Placental pericyte (primary cell): ENCODE data around the genes SUMO1, BMPR2, WDR12, CYP20A1 and ABI2.

DNA sequence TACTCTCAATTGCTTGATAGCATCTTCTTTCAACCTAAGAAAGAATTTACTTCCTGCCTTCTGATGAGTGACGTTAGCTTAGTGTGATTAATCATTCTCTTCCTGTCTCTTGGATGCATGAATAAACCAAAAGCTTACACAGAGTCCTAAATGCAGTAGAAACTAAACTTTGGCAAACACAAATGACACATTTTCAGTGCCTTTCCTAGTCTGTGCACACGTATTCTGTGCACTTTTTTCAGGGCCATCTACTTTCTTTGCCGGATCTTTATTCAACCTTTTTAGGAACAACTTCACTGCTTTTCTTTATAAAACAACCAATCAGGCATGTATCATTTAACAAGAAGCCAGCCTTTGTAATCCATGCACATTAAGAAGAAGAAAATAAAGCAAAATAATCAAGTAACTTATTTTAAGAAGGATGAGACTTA lies 19.1 kb downstream of the TRAK2 start:
- CAGE, long polyA plus RNA, result no peak

DNA sequence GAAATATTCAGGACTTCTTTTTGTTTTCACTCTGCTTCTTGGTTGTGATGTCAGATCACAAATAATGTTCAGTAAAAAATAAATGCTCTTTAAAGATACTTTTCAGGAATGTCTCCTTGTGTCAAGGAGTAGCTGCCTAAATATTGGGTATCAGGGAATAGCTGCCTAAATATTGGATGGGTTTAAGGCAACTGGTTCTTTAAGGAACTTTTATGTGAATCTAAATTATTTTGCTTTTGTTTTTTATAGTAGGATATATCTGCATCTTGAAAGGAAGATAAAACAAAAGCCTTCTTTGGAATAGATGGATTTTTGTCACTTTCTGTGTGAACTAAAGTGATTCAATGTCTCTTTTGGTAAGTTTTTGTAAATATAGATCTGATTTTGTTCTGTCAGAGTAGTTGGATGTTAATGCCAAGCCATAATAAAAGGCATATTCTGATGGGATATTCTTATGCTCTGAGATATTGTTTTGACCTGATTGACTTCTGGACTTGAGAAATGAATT lies 3.0 kb downstream of the STRADB start:
- CAGE, long polyA plus RNA, result no peak

GRCh38 chr2:201964449-201965424 lies 68.9 kb upstream of the FZD7 start:
- CAGE, long polyA plus RNA, result no peak

GRCh38 chr2:201985002-201985903 lies 48.4 kb upstream of the FZD7 start:
- CAGE, long polyA plus RNA, result no peak

- CAGE, long polyA plus RNA, result start-site peak on the minus strand at chr2:202238564-202238579, 167 and 103 reads in 2 replicates
Observed at GRCh38 chr2:202238403-202239041, at the start of gene SUMO1. TSS of gene SUMO1 (minus strand) at chr2:202238597.

GRCh38 chr2:202374932-202375937 lies 892 bp upstream of the BMPR2 start:
- CAGE, long polyA plus RNA, result no peak

- CAGE, long polyA plus RNA, result no peak
Observed at GRCh38 chr2:202375938-202376770, at the start of gene BMPR2. TSS of gene BMPR2 (plus strand) at chr2:202376327.

DNA sequence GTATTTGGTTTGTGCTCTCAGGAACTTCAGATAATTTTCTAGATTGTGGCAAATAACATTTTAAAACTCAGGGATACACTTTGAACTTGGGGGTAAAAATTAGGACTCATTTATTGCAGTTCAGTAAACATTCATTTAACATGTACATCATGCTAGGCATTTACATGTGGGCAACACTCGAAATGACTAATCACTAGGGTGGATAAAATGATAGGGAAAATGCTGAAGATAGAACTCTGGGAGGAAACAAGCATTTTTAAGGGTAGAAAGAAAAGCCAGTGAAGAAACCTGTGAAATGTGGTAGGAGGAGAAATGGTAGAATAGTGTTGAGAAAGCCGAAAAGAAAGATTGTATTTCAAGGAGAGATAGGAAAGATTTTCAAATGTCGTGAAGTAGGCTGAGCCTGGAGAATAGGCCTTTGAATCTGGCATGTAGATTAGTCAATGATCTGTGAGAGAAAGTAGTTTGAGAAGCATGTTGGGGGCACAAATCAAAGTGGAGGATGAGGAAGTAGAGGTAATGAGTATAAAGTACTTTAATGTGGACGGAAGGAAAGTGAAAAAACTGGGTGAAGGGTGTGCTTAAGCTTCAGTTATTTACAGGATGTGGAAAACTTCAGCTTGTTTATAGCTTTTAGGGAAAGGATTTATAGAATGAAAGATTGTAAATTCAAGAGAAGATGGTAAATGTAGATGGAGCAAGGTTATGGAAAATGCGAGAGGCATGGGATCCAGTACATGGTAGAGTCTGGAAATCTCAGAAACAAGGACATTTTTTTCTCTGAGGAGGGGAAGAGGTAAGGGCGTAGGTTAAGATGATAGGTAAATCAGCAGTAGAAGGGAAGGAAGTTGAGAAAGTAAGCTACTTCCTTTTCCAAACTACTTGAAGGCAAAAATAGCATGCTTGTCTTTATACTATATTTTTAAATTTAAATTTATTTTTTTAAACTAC lies 8.1 kb downstream of the FAM117B start:
- CAGE, long polyA plus RNA, result no peak

DNA sequence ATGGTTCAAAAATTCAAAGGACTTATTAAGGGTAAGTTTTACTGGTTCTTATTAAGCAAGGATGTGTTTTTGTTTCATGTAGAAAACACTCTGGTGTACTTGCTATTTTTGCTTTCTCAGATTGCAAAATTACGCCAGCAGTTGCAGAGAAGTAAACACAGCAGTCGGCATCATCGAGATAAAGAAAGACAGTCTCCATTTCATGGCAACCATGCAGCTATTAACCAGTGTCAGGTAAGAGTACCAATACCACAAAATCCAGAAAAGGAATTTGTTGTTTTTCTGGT lies 91.3 kb downstream of the FAM117B start:
- CAGE, long polyA plus RNA, result no peak

GRCh38 chr2:202870663-202871190 lies 839 bp downstream of the ICA1L start:
- CAGE, long polyA plus RNA, result no peak

DNA sequence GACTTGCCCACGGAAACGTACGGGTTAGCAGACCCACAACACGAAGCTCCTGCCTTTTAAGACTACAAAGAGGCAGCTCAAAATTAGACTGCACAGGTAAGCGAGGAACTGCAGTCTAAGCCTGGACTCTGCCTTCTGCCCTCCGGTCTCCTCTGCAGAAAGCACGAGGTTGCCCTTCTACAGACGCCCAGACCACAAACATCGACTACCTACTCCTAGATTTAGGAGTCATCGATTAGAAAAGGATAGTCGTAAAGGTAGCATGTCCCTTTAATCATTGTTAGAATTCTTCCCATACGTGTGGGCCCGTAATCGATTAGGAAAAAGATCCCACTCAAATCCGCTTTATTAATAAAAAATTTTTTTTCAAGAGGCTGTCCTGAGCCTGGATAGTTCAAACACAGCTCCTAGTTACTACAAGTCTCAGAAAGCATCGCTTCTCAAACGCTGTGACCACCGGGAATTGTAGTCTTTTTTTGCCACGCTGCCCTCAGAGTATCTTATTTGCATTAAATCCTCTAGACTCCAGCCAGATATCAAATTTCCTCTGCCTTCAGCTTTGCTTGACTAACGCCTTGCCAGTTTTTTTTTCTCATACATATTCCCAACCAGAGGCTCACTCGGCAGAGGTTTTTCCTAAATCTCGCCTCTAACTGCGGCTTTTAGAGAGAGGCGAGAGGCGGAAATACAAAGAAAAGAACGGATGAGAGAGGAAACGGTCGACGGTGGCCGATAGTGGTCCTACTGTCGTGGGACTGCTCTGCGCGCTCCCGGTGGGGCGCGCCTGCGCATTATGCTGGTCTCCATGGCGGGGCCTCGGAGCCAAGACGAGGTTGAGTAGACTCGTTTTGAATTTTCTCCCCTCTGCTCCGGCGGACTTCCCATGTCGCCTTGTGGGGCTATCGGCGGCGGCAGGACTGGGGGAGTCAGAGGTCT lies at the start of gene WDR12:
Gene WDR12, minus strand, starts transcription at position 181 of the 936 bp plus-strand sequence.
- CAGE, long polyA plus RNA, result no peak

DNA sequence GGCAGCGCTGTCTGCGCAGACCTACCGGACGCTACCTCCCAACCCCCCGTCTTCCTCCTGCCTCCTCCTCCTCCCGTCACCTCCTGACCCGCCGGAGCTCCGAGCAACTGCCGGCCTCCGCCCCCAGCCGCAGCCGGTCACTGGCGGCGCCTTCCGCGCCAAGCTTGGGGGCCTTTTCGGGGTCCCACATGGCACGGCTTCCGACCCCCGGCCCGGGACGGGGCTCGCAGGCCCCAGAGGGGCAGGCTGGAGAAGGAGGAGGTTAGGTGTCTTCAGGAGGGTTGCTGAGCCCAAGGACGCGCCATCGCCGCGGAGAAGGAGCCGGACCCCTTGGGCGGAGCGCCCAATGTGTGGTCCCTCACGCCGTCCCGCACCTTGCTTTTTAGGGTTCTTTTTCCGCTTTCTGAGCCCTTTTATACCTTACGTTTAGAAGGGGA lies 372 bp downstream of the CARF start:
- CAGE, long polyA plus RNA, result no peak

DNA sequence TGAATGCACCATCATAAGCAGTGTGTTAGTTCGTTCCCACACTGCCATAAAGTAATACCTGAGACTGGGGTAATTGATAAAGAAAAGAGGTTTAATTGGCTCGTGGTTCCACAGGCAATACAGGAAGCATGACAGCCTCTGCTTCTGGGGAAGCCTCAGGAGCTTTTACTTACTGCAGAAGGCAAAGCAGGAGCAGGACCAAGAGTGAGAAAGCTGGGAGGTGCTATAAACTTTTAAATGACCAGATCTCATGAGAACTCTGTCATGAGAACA lies 55.8 kb downstream of the NBEAL1 start:
- CAGE, long polyA plus RNA, result no peak

DNA sequence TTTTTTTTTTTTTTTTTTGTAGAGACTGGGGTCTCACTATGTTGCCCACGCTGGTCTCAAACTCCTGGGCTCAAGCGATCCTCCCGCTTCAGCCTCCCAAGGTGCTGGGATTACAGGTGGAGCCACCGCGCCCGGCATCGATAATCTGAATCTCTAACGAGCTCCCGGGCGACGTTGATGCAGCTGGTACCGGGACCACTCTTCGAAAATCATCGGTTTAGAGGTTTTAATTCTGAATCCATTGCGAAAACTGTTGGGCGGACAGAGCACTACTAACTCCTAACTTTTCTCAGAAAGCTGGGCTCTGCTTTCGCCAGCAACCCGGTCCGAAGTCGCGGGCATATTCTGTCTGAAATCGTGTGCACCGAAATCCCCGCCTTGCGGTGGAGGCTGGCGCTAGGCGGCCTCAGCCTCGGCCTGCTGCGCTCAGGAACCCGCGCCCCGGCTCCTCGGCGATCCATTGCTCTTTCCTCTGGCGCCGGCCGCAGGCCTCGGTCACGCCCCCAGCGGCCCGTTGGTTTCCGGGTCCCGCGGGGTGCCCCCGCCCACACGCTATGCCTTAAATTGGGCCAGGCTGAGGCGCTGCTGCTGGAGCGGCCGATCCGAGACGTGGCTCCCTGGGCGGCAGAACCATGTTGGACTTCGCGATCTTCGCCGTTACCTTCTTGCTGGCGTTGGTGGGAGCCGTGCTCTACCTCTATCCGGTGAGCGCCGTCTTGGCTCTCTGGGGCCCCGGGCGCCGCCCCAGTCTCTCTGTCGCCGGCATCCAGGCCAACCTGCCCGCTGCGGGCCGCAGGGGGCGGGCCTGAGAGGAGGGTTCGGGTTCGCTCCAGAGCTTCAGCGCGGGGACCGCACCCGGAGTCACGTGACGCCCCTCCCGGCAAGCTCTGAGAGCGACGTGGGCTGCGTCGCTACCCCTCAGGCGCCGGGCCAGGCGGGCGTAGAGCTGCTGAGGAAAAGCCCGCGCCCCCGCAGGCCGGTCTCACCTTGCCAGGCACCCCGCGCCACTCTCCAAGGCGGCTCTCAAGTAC lies at the start of gene CYP20A1:
Gene CYP20A1, plus strand, starts transcription at position 588 of the 1,031 bp plus-strand sequence.
- CAGE, long polyA plus RNA, result no peak

- CAGE, long polyA plus RNA, result no peak
Observed at GRCh38 chr2:203327469-203328713, at the start of gene ABI2. TSS of gene ABI2 (plus strand) at chr2:203328394.

GRCh38 chr2:203328714-203329193 lies 560 bp downstream of the ABI2 start:
- CAGE, long polyA plus RNA, result no peak

GRCh38 chr2:203439440-203440790 lies 95.2 kb downstream of the RAPH1 start:
- CAGE, long polyA plus RNA, result no peak

- CAGE, long polyA plus RNA, result no peak
Observed at GRCh38 chr2:203533711-203534508, 1.2 kb downstream of the RAPH1 start.

DNA sequence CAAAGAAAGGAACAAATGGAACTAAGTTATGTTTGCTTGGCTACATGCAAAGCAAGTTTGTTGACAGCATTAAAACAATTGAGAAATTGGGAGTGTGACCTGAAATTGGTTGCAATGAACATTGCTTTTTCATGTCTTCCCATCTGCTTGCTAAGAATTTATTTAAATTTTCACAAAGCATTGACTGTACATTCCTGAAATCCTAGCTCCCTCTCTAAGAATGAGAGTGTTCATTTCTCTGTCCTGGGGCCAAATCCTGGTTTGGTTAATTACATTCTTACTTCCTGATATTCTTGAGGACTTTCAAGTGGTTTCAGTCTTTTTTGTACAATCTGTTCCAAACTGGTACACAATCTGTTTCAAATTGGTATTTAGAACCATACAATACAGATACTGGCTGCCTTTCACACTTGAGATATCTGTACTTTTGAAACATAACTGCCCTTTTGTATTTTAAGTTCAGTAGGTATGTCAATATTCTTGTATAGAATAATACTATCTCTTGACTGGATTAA lies 1.1 kb upstream of the RAPH1 start:
- CAGE, long polyA plus RNA, result no peak

GRCh38 chr2:203708783-203709390 lies 2.4 kb downstream of the CD28 start:
- CAGE, long polyA plus RNA, result no peak